Vagina (tissue), 1 donor: ENCODE measurements around the gene TMEM53.

DNA sequence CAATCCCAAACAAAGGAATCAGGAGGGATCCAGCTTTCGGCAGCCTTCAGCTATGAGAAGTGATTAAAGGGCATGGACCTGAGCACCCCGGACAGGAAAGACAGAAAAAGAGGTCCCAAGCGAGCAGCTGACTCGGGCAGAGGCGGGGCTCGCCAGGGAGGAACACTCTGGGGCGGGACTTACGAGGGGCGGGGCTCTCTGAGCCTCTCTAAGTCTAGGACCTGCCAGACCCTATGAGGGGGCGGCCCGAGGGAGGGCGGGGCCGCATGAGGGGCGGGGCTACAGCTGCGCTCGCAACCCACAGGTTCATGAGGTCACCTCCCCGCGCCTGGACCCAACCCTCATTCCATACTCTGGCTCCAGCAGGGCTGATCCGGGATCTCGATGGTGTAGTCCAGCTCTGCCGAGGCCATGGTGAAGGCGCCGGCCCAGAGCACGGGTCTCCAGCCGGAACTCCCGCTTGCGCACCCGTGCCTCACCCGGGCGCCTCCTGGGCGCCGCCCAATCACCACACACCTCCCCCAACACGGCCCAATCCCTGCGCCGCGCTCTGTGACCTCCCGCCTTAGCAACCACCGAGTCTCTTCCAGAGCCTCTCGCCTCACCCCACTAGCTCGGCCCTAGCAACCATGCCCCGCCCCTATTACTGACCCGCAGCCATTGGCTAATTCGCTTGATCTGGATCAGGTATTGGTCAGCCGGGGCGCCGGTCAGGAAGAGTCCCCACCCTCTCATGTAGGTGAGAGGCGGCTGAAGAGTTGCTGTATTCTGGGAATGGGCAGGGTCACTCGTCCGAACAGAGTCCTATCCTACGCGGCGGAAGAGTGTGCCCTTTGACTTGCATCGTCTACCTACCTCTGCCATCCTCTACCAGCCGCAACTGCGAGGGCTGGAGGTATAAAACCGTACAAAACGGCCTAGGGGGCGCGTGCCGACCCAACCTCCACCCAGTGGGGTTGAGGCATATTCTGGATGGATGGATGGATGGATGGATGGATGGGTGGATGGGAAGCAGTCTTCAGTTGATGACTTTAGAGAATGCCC is at the start of gene TMEM53:
Gene TMEM53, minus strand, starts transcription at position 503 of the 1,044 bp plus-strand sequence.
- PRO-cap = bidirectional peak, plus-strand start at position 392 of the sequence, minus-strand start at position 102 of the sequence; bidirectional peak, plus-strand start at position 766 of the sequence, minus-strand start at position 503 of the sequence
- RAMPAGE, long total RNA = start-site peak on the minus strand centred at position 487 of the sequence, 34 bp wide, 50 reads; start-site peak on the plus strand centred at position 754 of the sequence, 36 bp wide, 9 reads

GRCh38 chr1:44722026-44722450 is 17.6 kb upstream of the KIF2C start:
- PRO-cap = bidirectional peak, plus-strand start at chr1:44722195, minus-strand start at chr1:44721903
- RAMPAGE, long total RNA = no peak

DNA sequence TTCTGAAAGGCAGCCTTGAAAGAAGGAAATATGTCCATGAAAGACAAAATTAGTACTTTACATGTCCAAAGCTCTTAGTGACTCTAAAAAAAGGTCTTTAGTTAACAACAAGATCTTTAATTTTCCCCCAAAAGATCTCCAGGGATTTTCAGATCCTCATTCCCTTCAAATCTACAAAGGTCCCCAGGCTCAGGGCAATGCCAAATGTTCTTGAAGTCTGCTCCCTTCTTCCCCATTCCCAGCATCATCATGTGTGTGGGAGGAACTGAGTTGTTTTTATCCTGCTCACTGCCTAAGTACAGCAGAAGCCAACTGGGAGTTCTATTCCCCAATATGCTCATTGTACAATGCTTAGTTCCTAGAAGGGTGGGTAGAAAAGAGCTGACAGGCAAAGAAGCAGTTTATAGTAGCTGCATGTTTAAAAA is 60.2 kb upstream of the PTCH2 start:
- PRO-cap = no peak
- RAMPAGE, long total RNA = no peak

- PRO-cap = bidirectional peak, plus-strand start at chr1:45521457, minus-strand start at chr1:45521434
- RAMPAGE, long total RNA = no peak
Measured at GRCh38 chr1:45521303-45521644, 410 bp downstream of the PRDX1 start.

GRCh38 chr1:45604515-45605152 is 19.2 kb downstream of the CCDC17 start:
- PRO-cap = no peak
- RAMPAGE, long total RNA = start-site peak on the plus strand at chr1:45604416-45605010, 92 reads

GRCh38 chr1:45702042-45702404 is 14.0 kb downstream of the TMEM69 start:
- PRO-cap = no peak
- RAMPAGE, long total RNA = no peak

GRCh38 chr1:45871394-45871852 is 68.0 kb downstream of the MAST2 start:
- PRO-cap = no peak
- RAMPAGE, long total RNA = no peak

DNA sequence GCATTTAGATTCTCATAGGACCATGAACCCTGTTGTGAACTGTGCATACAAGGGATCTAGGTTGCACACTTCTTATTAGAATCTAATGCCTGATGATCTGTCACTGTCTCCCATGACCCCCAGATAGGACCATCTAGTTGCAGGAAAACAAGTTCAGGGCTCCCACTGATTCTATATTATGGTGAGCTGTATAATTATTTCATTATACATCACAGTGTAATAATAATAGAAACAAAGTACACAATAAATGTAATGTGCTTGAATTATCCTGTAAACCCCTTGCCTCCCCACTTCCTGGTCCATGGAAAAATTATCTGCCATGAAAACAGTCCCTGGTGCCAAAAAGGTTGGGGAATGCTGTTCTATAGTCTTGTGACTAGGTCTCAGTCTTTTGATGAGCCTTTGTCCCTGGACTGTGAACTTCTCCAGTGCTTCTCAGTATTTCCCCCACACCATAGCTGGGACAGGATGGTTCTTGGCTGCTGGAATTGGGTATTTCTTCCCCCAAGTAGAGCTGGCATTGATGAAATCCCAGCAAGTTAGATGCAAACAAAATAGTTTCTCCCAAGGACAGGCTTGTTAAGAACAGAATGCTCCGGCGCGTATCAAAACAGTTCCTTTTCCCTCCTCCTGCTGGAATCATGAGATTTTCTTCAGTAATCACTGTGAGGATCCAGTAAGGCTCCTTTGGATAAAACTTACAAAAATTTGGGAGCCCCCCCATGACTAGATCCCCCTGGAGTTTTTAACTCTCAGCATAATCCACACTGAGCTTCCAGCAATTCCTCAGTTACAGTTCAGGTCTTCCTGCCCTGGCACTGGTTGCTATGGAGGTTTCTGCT is 162.7 kb downstream of the PIK3R3 start:
- PRO-cap = no peak
- RAMPAGE, long total RNA = no peak

GRCh38 chr1:46039354-46040191 is 92.9 kb downstream of the PIK3R3 start:
- PRO-cap = no peak
- RAMPAGE, long total RNA = no peak

DNA sequence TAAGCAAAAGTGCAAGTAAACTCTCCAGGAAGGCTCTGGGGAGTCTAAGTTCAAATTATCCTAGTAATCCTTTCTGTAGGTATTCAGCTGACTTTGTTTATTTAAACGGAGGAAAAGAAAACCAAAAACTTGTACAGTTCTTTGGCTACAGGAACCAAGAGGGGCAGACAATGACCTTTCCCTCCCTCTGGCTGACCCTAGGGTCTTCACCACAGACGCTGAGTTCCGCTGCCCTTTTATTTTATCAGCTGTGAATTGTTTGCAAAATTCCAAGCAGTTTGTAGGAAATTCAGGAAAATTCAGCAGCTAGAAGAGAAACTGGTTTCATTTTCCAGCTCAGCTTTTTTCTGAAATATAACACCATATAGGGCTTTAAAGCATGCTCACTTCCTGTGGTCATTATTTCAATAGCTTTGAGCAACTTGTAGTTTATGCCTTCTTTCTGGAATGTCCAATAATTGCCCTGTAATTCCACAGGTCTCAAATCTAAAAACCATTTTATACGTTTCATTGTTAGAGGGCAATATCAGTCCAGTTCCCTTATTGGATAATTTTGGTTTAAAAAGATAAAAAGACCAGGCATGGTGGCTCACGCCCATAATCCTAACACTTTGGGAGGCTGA is 5.5 kb upstream of the PIK3R3 start:
- PRO-cap = no peak
- RAMPAGE, long total RNA = no peak

- PRO-cap = no peak
- RAMPAGE, long total RNA = no peak
Measured at GRCh38 chr1:46192012-46192759, 6.0 kb downstream of the POMGNT1 start.

- PRO-cap = no peak
- RAMPAGE, long total RNA = no peak
Measured at GRCh38 chr1:46194001-46194735, 4.1 kb downstream of the POMGNT1 start.

- PRO-cap = bidirectional peak, plus-strand start at chr1:46302807, minus-strand start at chr1:46302803; unidirectional peak, minus-strand start at chr1:46302882; bidirectional peak, plus-strand start at chr1:46303704, minus-strand start at chr1:46303277
- RAMPAGE, long total RNA = start-site peak on the minus strand at chr1:46303260-46303279, 225 reads
Measured at GRCh38 chr1:46302687-46303449, 548 bp downstream of the LRRC41 start.

DNA sequence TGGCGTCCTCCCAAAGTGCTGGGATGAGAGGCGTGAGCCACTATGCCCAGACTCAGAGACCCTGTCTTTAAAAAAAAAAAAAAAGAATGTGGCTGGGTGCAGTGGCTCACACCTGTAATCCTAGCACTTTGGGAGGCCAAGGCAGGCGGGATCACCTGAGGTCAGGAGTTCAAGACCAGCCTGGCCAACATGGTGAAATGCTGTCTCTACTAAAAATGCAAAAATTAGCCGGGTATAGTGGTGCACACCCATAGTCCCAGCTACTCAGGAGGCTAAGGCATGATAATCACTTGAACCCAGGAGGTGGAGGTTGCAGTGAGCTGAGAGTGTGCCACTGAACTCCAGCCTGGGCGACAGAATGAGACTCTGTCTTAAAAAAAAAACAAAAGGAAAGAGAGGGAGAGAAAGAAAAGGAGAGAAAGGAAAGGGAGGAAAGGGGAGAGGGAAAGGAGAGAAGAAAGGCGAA is 11.5 kb downstream of the NSUN4 start:
- PRO-cap = no peak
- RAMPAGE, long total RNA = no peak

DNA sequence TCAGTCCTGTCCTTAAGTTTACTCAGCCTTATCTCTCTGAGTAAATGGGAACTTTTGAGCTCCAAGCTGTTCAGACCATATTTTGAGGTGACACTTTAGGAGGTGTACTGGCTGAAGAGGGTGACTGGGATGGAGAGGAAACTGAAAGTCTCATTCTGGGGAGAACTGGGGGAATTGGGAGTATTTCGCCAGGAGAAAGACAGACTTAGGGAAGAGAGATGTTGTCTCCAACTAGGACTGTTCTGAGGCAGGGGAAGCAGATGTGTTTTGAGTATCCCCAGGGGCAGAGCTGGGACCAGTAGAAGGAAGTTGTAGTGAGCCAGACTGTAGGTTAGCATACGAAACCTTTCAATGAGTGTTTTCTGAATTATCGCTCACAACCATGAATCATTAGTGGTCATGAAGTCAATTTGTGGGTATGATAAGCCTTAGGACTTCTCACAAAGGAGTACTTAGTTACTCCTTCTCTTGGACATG is 24.1 kb upstream of the FAAH start:
- PRO-cap = no peak
- RAMPAGE, long total RNA = no peak

DNA sequence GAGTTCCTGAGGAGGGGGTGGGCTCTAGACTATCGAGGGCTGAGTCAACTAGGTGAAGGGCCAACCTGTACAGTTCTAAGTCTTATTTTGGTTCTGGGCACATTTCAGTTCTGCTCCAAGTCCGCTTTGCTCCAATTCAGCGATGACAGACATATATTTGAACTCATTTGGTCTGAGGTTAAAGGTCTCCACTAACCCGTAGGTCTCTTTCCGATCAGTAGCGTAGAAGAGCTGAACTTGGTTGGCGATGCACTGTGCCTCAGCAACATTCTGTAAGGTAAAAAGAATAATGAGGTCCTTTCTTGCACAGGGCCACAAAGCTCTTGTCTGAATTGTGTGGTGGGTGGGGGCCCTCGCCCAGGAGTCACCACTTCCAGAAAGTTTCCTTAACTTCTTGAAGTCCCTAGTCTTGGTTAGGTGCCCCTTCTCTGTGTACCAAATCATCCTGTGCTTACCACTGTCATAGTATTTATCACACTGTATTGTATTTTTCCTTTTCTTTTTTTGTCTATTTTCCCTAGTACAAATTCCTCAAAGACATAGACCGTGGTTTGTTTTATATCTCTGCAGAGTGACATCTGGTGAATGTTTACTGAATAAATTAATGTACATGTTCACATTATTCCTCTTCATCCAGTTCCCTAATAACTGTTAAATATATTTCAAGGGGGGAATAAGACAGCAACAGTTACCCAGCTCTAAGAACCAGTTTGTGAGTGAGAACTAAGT is 19.3 kb upstream of the MOB3C start:
- PRO-cap = no peak
- RAMPAGE, long total RNA = no peak

DNA sequence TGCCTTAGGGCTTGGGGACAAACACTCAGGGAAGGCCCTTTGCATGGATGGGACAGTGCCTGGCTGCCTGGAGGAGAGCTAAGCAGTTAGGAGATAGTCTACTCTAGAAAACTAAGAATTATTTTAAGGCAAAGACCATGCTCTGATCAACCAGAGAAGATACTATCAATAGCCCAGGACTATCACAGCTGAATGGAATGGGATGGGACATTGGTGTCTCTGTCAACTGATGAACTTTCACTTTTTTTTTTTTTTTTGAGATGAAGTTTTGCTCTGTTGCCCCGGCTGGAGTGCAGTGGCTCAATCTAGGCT is 308 bp downstream of the TEX38 start:
- PRO-cap = no peak
- RAMPAGE, long total RNA = no peak

GRCh38 chr1:46675407-46676159 is 3.9 kb downstream of the TEX38 start:
- PRO-cap = no peak
- RAMPAGE, long total RNA = no peak

DNA sequence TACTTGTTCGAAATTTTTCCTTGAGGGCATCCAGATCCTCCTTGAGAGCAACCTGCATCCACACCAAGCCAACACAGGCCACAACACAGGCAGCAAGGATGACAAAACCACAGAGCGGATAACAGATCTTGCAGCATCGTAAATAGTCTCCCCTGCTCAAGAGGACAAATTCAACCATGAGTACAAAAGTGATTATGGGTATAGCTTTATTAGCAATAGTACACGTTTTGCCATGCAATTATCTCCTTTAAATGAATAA is 2.7 kb downstream of the EFCAB14 start:
- PRO-cap = no peak
- RAMPAGE, long total RNA = start-site peak on the minus strand centred at position 74 of the sequence, 28 bp wide, 71 reads

- PRO-cap = no peak
- RAMPAGE, long total RNA = no peak
Measured at GRCh38 chr1:46754515-46755089, 35.7 kb upstream of the EFCAB14 start.